A172 (cell line): Measurements from ENCODE around the genes EZR, ACAT2, TCP1 and PNLDC1.

DNA sequence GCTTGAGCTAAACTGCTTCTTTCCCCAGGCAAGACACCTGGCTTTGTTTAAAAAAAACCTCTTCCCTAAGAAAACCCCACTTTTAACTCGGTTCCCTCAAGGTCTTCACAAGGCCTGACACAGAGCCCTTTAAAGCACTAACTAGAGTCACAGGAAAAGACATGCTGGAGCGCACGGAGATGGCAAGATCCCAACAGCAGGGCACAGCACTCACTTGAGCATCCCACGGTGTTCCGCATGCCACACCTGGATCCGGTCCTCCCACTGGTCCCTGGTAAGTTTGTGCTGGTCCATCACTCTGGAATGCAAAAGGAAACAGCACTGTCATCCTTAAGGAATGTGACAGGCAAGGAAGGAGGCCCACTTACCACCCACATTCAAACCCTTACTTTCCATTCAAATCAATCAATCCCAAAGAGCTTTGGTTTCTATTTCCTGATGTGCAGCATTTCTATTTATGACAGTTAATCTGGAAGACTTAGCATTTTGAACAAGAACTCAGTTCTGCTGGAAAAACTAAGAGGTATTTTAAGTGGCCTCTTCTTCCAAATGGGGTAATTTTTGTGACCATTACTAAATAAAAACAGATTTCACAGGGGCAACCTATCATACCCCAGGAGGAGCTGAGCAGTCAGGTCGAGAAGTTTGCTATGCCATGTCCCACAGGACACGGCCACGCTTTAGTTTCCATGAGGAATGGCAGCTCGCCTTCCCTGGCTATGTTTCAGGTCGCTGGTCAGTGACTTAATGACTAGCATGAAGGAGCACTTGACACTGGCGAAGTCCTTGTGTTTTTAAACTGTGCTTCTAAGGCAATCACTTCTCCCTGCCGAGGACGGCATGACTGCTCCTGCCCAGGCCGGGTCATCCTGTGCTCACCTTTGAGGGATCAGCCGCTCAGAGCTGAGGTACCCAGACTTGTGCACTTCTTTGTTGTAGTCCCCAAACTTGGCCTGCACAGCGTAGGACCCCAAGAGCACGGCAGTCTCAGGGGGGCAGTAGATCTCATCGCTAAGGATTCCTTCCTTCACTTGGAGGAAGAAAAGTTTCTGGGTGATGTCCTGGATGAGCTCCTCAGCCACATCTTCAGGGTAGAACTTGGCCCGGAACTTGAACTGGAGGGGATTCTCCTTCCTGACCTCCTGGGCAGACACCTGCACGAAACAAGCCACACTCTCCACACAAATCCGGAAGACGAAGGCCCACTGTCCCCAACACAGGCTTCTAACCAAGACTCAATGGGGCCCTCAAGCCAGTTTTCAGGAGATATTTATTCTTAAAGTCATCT lies 34.3 kb downstream of the EZR start:
- RAMPAGE, long total RNA = no peak

DNA sequence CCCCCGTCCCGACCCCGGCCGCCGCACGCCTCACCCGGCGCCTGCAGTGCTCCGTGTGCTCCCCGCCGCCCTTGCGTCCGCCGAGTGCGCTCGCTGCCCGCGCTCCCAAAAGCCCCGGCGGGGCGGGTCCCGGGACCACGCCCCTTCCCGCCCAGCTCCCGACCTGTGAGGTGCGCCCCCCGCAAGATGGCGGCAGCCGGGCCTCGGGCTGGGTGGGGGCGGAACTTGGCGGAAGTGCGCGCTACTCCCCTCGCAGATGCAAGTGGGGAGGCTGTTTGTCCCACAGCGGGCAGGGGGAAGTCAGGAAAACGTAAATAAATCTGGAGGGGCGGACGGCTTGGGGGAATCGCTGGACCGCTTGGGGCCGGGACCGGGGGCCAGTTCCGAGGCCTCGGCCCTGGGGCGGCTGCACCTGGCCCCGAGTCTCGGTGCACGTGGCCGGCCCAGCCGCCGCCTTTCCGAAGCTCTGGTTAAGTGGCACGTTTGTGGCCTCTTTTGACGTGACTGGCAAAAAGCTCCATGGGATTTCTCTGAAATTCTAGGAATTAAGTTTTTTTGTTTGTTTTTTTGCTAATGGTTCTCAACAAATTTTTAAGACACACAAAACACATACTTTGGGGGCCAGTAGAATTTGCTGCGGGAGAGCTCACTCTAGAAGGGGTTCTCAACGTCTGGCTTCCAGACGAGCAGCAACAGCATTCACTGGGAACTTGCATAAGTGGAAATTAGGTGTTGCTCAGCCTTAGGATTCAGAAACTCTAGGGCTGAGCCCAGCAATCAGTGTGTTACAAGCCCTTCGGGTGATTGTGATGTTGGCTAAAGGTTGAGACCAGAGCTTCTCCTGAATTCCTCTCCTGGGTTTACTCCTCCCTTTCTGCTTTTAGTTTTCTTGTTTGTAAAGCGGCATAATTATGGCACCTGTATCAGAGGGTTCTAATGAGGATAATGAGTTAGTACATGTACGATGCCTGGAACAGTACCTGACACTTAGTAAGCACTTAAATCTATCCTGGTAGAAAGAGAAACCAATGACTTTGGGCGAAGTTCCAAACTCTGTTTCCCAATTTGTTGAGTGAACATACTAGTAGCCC lies at the start of gene EZR:
Gene EZR, minus strand, starts transcription at position 86 of the 1,091 bp plus-strand sequence.
- RAMPAGE, long total RNA = no peak

DNA sequence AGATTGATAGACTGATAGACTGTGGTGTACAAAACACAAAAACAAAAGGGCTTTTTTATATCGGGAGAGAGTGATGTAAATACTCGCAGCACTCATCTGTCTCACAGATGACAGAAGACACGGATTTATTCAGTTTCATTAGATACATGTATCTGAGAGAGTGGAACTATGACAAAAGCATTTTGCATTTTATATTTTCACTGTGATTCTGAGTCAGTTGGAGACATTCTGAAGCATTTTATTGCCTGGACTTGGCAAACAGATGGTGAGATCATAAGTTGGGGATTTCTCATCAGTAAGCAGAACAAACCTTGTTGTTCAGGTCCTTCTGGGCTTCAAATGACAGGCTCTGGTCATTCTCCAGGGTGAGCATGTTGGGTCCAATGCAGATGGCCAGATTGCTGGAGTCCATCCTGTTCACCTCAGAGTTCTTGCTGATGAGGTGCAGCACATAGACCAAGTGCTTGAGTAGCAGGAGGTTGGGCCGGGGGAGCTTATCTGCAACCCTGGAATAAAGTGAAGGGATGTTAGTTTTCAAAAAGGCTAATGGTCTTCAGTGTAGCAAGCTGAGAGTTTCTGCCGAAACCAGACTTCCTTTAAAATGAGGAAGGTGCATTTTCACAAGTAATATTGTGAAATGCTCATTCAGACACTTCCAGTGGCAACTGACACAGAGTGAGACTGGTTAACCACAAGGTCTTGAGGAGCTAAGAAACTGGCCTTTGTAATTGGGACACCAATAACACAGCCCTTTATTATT lies 5.8 kb downstream of the TAGAP start:
- RAMPAGE, long total RNA = no peak

DNA sequence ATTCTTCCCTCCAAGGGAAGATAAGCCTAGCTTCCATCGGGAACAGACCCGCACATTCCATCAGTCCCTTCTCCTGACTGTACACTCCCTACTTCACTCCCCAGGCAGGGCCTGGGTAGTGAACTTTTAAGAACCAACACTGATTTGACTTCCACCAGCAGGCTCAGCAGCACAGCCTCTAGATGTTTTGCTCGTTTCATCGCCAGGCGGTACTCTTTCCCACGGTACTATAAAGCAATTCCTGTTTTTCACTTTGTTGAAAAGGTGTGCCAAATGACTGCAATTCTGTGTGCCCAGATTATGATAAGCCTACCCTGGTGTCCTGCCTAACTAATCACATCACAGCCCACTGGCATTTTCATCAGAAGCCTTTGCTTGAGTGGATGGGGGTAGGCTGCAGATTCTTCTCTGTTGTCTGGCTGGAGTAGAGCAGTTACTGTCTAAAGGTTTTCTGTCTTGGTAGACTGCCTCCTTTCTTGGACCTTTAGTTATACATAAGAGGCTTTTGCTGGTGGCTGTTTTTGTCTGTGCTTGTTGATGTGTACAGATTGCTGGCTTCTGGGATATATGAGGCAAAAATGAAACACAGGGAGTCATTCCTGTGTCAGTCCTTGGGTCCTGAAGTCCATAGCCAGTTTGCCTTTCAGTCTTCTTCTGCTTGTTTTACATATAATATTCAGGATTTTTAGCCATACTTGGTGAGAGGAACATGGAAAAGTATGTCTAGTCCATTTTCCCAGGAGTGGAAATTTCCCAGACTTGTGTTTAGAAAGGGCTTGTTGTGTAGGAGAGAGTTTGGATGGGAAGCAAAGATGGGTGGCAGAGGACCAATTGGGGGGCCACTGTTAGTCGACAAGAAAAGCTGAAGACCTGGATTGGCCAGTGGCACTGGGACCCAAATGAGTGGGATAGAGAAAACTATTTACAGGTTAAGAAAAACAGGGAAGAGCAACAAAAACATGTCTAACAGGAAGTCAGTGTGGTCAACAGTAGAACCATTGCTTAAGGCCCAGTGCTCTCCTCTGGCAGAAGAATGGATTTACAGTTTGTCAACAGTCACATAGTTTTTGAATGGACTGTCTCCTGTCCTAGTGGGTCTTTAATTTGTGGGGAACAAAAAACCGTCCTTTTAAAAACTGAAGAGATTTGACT lies 12.6 kb upstream of the WTAP start:
- RAMPAGE, long total RNA = no peak

- RAMPAGE, long total RNA = no peak
Observed at GRCh38 chr6:159723416-159723885, 3.9 kb upstream of the WTAP start.

DNA sequence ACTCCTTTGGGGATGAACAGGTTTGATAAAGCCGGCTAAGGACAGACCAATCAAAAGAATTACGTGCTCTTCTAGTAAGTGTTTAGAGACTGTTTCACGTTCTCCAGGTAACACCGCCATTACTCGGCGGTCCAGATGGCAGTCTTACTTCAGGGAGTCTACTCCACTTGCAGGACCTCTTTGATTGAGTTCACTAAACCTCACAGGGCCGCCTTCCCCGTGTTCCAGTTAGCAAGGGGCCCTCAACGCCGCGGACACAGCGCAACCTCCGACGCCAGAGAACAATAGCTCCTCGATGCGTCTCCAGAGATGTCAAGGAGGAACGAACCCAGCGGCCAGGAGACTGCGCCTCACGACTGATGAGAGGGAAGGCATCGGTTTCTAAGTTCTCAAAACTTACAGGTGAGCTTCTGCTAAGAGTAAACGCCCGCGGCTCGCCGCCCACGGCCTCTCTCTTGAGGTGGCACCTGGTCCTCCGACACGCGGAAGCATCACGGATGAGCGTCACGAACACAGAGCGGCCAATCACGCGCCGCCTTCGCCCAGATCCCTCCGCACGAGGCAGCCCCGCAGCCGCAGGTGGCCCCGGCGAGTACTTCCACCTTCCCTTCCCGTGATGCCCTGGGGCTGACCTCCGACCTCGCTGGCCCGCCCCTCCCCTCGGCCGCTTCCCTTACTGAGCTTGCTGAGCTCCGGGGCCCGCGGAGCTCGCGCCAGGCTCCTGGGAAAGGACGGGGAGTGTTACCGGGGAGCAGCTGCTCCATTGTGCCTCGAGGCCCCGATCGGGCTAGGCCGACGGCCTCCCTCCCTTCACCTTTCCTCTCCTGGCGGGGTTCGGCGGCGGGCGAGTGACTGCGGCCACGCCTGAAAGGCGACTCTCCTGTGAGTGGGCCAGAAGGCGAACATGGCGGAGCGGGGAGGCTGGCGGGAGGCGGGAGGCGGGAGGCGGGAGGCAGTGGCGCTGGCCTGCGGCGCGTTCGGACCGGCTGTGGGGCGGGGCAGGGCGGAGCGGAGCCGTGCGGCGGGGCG lies 540 bp upstream of the WTAP start:
- RAMPAGE, long total RNA = start-site peak on the minus strand centred at position 478 of the sequence, 51 bp wide, 23 and 27 reads in 2 replicates; start-site peak on the plus strand centred at position 700 of the sequence, 24 bp wide, 62 and 68 reads in 2 replicates

DNA sequence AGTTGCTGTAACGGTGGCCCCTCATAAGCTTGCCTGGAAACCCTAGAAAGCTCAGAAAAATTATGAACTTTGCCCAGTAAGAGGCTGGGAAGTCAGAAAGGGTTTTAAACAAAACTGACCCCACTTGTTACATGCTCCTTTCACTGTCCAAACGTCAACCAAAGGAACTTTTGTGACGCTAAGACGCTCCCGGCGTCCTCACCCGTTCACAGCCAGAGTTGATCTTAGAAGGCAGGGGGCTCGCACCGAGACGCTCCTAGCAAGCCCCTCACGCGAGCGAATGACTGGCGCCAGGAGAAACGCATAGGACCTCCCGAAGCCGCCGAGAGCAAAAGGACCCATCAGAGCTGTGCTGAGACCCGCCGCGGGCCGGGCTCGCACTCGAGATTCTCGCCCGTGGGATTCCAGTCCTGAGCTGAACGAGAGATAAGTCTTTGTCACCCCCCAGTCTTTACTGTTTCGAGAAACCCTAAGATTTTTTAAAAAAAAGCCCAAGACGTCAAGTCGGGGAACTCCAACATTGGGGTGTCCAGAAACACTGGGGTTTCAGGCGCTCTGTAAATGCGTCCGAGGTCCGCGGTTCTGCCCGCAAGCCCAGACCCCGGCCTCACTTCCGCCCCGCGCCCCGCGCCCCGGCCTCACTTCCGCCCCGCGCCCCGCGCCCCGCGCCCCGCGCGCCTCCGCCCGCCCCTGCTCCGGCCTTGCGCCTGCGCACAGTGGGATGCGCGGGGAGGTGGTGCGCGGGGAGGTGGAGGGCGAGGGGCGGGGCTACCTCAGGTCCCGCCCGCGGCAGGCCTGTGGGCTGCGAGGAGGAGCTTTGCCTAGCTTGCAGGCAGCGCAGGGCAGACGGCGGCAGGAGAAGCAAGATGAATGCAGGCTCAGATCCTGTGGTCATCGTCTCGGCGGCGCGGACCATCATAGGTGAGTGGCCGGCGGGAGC lies at the start of gene ACAT2:
Gene ACAT2, plus strand, starts transcription at position 824 of the 940 bp plus-strand sequence.
- RAMPAGE, long total RNA = start-site peak on the plus strand centred at position 816 of the sequence, 81 bp wide, 596 and 1,034 reads in 2 replicates

DNA sequence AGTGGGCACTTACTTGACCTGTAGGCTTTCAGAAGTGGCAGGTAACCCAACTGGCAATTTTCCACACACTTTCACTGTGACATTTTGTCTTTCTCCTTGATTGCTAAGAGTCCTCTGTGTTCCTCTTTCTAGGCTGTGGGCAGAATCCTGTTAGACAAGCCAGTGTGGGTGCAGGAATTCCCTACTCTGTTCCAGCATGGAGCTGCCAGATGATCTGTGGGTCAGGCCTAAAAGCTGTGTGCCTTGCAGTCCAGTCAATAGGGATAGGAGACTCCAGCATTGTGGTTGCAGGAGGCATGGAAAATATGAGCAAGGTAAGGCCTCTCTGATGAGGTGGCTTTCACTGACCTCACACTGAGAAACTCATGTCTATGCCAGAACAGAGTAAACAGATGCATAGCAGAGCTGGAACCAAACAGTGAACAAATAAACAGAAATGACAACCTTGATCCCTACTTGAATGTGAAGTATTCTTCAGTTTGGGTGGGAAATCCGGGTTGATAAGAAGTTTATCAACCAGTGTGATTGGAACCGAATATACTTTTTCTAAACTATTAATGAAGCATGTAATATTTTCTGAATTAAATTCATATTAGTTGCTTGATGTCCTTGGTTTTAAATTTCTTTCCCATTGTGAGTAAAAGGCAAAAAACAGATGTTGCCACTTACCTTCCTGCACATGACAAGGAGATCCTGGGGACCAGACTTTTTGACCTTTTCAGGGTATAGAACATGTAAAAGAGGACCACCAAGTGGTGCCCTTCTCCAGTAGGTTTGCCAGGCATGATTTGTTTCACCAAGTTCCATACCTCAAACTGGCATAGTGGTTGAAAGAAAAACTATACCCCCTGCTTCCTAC lies 5.3 kb downstream of the ACAT2 start:
- RAMPAGE, long total RNA = no peak

DNA sequence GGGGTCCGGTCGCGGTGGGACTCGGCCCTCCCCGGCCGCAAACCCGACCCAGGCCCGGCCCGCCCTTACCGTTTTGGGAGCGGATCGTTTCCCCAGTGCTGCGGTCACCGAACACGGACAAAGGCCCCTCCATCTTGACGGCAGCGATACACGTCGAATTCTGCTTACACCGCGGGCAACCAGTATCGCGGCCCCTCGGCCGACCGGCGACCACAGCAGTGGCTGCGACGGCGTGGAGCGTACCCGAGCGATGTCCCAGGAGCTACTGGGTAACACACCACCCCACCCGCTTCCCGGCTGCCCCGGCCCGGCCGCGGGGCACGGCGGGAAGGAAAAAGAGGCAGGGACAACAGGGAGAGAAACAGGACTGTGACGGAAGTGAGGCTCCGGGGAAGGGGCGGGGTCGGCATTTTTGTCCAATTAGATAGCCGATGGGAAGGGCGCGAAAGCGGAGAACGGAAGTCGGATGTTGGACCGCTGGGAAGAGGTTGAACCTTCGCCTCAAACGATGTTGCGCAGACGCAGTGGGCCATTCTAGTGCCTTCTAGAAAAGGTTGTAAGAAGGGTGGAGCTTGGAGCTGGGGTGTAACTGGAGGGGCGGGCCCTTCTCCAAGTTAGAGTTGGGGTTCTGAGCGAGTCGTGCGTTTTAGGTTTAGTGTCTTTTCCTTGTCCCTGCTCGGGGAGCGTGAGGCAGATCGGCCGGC lies at the start of gene TCP1:
Gene TCP1, minus strand, starts transcription at position 267 of the 704 bp plus-strand sequence.
- RAMPAGE, long total RNA = start-site peak on the minus strand centred at position 268 of the sequence, 96 bp wide, 1,510 and 2,025 reads in 2 replicates; start-site peak on the plus strand centred at position 594 of the sequence, 130 bp wide, 299 and 465 reads in 2 replicates

DNA sequence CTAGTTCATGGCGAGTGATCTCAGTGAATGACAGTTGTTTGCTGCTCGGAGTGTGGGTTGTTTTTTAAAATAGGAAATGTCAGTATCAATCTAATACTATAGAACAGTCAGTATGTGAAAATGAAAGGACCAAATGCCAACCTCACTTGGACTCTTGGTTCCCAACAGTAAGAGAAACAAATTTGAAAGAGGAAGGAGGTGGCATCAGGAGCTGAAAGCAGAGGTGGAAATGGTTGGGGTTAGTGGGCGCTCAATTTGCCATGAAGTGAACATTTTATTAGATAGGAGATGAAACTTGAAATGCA lies 1.6 kb upstream of the PNLDC1 start:
- RAMPAGE, long total RNA = no peak

DNA sequence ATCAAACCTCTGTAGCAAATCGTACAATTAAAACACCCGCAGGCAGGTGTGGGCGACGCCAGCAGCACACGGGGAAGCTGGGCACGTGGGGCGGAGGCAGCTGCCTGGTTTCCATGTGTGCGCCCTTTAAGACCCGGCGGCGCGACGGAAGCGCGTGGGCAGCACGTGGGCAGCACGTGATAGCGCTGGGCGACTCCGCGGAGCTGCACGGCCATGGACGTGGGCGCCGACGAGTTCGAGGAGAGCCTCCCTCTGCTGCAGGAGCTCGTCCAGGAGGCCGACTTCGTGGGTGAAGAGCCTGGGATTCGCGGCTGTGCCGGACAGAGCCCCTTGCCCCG lies at the start of gene PNLDC1:
Gene PNLDC1, plus strand, starts transcription at position 182 of the 338 bp plus-strand sequence.
- RAMPAGE, long total RNA = no peak

- RAMPAGE, long total RNA = no peak
Observed at GRCh38 chr6:160034215-160035057, 65.6 kb downstream of the IGF2R start.

GRCh38 chr6:160041332-160041945 lies 72.6 kb downstream of the IGF2R start:
- RAMPAGE, long total RNA = no peak

GRCh38 chr6:160095708-160096138 lies 25.9 kb upstream of the SLC22A1 start:
- RAMPAGE, long total RNA = no peak

DNA sequence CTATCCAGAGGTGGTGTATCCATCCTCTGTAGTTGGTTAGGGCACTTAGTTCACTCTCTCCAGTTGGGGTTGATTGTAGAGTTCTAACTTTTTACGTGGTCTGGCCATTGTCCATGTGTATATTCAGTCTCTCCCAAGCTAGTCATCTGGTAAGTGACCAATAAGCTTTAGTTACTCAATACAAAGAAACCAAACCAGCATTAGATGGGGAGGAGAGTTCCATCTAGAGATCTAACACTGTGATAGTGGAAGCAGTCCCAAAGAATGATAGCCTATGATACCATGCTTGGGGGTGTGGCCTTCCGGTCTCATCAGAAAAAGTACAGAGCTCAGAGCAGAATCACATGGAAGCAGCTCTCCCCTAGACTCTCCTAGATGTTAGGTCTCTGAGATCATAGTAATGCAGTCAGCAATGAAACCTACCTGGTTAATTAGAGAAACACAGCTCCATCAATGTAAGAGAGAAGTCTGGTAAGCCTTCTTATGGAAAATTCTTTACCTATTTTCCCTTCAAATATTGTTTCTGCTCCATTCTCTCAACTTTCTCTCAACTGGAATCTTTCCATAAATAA lies 13.7 kb upstream of the SLC22A2 start:
- RAMPAGE, long total RNA = no peak

GRCh38 chr6:160354821-160355365 lies 6.7 kb downstream of the SLC22A3 start:
- RAMPAGE, long total RNA = no peak

- RAMPAGE, long total RNA = no peak
Observed at GRCh38 chr6:160391212-160391660, 43.1 kb downstream of the SLC22A3 start.

DNA sequence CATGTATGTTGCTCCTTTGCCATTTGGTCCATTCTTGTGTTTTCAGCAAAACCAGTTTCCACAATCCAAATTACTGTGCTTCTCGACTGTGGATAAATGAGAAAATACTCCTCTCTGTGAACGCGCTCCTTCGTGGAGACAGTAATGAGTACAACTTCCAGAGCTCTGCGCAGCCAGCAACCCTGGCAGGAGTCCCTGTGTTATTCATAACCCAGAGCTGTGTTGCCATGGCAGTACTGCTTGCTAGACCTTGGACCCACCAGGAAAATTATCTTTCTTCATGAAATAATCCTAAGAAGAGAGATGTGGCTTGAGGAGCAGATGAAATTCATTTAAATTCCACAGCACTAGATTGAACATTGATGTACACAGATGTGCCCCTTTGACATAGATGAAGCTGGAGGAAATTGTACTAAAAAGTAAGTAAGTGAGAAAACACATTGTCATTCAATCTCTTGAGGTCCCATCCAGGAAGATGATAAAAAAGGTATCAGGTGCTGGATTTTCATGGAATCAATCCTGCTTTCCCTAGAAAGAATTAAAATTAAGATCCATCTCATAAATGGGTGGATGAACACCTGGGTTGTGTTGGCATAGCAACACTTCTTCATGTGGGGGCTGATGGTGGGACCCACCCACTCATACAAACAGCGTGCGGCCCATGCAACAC lies 73.8 kb downstream of the SLC22A3 start:
- RAMPAGE, long total RNA = no peak

GRCh38 chr6:160678771-160679546 lies 14.9 kb upstream of the LPA start:
- RAMPAGE, long total RNA = no peak

GRCh38 chr6:160919569-160920273 lies 71.8 kb upstream of the MAP3K4 start:
- RAMPAGE, long total RNA = no peak